ENCODE measurements around a stretch of chr11.

DNA sequence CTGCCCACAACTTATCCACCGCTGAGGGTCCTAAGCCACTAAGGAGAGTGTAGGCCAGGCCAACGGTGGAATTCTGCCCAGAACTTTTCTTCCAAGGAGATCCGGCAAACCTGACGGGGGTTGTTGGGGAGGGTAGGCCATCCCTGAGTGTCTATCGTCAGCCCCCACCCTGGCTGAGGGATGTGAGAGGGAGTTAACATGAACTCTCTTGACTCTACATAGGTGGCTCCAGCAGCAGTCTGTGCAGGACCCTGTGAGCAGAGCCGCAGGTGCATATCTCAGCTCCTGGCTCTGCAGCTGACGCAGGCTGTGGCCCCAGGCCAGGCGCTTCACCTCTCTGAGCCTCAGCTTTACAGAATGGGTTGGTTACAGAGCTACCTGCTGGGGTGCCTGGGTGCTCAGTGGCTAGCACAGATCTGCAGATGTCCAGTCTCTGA lies 16.1 kb upstream of the LRP5 start:
- RAMPAGE, long total RNA = no peak
- RRBS = no CpG with 5 or more reads among the region's 8 CpGs

GRCh38 chr11:68315503-68316012 lies 3.2 kb downstream of the LRP5 start:
- RAMPAGE, long total RNA = no peak
- RRBS = no CpG with 5 or more reads among the region's 11 CpGs

- RAMPAGE, long total RNA = no peak
- RRBS = no CpG with 5 or more reads among the region's 3 CpGs
Measured at GRCh38 chr11:68338014-68338273, 25.6 kb downstream of the LRP5 start.

DNA sequence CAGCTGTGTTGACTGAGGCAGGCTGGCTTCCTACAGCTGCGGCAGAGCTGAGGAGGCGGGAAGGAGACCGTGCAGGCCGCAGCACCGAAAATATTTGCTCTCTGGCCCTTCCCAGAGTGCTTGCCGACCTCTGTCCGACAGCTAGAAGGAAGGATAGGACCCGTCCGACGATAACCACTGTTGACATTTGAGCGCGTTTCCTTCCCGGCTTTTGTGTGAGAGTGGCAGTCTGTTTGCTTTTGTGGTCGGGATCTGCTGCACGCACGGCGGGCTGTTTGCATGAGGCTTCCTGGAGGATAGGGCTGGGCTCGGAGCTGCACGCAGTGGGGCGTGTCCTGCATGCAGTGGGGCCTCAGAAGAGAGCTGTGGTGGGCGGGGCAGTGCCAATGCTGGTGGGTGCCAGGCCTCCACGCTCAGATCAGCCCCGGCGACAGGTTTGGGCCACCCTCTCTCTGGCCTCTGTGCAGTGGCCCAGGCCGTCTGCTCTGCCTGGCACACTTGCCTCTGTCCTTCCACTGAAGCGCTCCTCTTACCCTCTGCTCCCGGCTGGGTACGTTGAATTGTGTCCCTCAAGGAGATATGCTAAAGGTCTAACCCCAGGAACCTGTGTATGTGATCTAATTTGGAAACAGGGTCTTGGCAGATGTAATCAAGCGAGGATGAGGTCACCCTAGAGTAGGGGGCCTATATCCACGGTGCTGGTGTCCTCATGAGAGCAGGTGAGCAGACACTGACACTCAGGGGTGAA lies 68.1 kb downstream of the LRP5 start:
- RAMPAGE, long total RNA = no peak
- RRBS = 80% methylated on average over 2 of the region's 30 CpGs

- RAMPAGE, long total RNA = no peak
- RRBS = no CpG with 5 or more reads among the region's 9 CpGs
Measured at GRCh38 chr11:68467921-68468926, 7.7 kb downstream of the PPP6R3 start.

DNA sequence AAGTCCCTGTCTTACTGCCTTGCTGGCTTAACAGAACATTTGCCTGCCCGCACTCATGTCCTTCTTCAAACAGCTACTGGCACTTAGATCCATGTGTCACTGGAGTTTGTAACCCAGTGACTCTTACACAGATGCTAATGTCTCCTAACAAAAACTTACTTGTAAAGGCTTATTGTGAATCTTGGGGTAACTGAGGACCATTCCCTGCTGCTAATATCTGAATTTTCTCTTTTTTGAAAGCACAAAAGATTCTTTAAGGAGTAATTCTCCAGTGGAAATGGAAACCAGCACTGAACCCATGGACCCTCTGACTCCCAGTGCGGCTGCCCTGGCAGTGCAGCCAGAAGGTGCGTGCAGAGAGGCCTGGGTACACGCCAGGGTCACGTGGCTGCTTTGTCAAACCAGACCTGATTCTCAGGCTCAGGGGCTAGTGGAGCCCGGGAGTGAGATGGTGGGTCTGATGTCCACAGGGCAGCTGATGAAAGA lies 82.7 kb upstream of the GAL start:
- RAMPAGE, long total RNA = no peak
- RRBS = no CpG with 5 or more reads among the region's 6 CpGs

DNA sequence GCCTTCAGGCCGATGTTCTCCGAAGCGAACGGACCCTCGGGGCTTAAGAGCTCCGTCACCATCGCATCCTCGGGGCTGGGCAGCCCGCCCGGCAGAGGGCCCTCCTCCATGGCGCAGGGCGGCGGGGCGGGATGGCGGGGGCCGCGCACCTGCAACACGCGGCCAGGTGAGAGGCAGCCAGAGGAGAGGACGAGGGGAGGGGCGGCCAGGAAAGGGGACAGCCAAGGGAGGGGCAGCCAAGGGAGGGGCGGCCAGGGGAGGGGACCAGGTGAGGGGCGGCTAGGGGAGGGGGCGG lies 822 bp downstream of the TESMIN start:
- RAMPAGE, long total RNA = no peak
- RRBS = no CpG with 5 or more reads among the region's 24 CpGs

DNA sequence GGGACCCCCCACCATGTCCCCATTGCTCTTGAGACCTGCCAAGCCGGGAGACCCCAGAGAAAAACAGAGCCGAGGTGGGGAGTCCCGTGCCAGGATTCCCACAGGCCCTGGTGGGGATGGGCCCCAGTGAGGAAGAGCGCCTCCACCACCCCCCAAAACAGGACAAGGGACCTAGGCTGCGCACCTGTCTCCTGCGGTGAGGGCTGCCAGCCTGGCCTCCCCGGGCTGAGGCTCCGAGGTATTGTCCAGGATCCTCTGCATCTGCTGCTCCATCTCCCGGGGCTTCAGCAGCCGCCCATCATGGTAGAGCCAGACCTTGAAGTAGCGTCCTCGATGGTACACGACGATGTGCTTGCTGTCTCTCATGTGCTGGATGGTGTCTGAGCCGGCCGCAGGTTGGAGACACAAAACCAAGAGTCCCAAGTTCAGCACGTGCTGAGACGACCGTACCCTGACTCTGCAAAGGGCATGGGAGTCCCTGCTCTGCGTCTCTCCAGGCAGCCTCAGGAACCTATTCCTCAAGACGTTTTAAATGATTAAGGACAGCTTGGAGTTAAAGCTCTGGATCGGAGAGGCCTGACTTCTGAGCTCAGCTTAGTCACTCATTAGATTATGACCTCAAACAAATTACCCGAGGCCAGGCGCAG lies 33.4 kb upstream of the TESMIN start:
- RAMPAGE, long total RNA = no peak
- RRBS = 95% methylated on average over 4 of the region's 24 CpGs

DNA sequence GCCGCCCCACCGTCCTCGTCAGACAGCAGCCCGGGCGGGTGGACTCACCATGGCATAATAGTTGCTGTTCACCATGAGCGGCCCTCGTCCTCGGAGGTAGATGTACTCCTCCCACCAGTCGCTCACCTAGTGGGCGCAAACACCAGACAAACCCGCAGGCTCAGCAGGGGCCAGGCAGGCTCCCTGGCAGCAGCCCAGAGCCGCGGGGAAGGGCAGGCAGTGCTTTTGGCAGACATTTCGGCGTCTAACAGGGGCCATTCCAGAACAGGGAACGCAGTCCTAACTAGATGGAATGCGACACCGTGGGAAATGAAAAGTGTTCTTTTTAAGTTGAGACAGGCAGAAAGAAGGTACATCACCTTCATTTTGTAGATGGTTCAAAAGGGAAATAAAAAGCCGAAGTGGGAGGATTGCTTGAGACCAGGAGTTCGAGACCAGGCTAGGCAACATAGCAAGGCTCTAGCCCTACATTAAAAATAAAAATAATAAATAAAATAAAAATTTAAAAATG lies 44.9 kb downstream of the CPT1A start:
- RAMPAGE, long total RNA = no peak
- RRBS = no CpG with 5 or more reads among the region's 20 CpGs

DNA sequence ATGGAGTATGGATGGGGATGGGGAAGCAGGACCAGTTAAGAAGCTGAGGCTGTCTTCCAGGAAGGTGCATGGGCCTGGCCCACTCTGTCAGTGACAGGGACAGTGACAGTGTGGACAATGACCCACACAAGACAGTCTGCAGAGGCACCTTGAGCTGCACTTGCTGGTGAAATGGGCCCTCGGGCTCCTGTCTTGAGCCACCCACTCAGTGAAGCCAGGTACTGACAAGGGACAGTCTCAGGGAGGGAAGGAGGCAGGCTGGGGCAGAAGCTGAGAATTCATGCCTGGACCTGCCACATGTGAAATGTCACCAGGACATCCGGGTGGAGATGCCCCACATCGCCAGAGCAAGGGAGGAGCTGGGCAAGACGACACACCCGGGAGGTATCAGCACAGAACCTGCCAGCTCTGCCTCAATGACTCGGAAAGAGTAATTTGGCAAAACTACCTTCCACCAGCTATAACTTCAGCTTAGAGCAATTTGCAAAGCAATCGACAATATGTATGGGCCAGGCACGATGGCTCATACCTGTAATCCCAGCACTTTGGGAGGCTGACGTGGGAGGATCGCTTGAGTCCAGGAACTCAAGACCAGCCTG lies 23.5 kb downstream of the CPT1A start:
- RAMPAGE, long total RNA = no peak
- RRBS = 88% methylated on average over 2 of the region's 10 CpGs

DNA sequence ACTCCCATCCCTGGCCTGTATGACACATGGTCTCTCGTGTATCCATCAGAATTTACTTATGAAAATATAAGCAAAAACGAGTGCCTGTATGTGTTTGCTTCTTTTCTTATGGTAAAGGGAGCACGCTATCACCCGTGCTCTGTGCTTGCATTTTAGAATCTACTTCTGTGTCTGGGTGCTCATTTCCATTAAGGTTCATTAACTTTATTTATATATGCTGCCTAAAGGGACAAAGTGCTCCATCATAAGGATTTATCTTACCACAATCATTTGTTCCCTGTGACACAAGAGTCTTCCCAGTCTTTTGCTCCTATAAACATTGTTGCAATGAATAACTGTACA lies 15.6 kb upstream of the CPT1A start:
- RAMPAGE, long total RNA = no peak
- RRBS = no CpG with 5 or more reads among the region's 4 CpGs

GRCh38 chr11:68897869-68898817 lies 5.5 kb downstream of the MRPL21 start:
- RAMPAGE, long total RNA = no peak
- RRBS = no CpG with 5 or more reads among the region's 15 CpGs

GRCh38 chr11:68927175-68927549 lies 23.5 kb downstream of the IGHMBP2 start:
- RAMPAGE, long total RNA = no peak
- RRBS = no CpG with 5 or more reads among the region's 5 CpGs

DNA sequence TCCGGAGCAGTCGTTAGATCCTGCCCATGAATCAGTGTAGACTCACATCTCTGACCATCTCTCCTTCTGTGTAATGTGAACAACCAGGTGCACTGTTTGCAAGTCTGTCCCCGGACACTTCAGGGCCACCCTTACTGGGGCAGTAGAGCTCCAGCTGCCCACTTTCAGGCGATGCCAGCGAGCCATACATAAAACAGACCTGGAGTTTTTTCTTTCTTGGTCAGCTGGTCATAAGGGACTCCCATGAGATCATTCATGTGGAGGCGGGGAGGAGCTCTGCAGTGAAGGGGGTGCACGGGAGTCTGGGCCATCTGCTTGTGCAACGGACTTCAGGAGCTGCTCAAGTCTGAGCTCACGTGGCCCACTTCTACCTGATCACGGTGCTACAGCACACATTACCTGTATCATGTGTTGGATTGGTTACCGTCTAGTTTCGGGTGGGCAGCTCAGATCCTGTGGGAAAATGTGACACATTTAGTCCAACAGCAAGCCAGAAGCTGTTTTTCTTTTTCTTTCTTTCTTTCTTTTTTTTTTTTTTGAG lies 9.2 kb upstream of the MRGPRF start:
- RAMPAGE, long total RNA = no peak
- RRBS = 80% methylated on average over 3 of the region's 12 CpGs

DNA sequence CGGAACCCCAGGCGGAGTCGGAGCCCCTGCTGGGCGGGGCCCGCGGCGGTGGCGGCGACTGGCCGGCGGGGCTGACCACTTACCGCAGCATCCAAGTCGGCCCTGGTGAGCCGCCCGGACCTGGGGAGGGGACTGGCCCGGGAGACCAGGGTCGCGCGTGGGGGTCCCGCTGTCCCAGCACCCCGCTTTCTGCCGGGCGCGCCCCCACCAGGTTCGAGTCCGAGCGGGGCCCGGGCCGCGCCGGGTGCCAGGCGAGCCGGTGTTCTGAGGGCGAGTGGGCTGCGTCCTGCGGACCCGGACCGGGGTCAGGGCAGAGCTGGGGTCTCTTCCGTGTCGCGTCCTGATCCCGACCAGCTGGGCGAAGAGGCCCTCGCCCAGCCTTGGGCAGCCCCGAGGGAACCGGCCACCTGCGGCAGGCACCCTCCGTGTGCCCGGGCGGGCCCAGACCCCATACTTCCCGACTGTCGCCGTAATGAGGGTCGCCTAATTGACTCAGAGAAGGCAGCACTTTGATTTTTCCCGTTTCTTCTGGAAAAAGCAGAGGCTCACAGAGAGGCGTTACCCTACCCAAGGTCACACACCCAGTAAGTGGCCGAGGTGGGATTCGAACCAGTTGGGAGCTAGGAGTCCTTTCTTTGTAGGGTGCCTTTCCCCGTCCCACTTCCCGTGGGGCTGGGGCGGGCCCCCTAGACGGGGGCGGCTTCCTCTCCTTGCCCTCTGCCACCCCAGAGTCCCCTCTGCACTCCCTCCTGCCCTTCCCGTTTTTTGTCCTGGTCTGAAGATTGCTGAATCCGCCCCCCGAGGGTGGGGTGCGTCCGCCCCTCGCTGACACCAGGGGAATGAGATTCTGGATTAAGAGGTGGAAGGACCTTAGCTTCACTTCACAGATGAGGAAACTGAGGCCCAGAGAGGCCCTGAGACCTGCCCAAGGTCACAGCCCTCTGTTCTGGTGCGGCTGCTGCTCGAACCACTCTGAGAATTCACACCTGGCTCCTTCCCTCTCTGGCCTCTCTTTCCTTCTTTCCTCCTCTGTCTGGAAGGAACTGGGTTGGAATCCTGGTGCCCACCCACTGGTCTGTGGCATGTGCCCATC lies 616 bp downstream of the TPCN2 start:
- RAMPAGE, long total RNA = no peak
- RRBS = 3% methylated on average over 29 of the region's 71 CpGs

DNA sequence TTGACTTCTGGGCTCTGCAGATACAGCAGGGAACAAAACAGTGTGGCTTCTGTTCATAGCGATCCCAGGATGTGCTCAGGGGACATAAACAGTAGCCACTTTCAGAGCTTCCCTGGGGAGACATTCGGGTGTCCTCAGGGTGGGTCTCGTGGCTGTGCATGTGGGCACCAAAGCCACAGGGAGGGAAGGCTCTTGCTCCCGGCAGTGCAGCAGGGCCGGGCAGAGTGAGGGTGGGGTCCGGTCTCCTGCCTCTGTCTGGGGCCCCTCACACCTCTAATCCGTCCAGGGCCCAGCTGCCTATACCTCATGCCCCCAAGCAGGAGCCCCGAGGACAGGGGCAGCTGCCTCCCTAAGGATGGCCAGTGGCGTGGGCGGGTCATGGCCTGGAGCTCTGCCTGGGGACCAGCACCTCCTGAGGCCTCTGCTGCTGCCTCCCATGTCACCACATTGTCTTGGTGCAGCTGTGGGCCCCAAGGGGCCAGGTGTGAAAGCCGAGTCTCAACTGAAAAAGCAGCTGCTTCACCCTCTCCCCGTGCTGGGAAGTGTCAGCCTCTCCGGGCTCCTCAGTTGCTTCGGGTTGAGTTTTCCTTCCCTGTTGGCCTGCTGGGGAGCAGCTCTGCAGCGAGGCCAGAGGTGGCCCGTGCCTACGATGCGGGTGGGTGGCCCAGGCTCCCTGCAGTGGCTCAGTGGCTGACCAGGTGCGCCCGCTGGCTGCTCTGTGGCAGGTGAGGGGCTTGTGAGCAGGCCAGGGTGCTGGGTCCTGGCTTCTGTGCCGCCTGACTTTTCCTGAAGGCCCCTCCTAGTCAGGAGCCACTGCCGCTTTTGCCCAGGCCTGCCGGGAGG lies 3.9 kb downstream of the TPCN2 start:
- RAMPAGE, long total RNA = no peak
- RRBS = 68% methylated on average over 1 of the region's 23 CpGs

- RAMPAGE, long total RNA = no peak
- RRBS = 49% methylated on average over 5 of the region's 34 CpGs
Measured at GRCh38 chr11:69251701-69252687, 42.0 kb upstream of the MYEOV start.

- RAMPAGE, long total RNA = no peak
- RRBS = no CpG with 5 or more reads among the region's 10 CpGs
Measured at GRCh38 chr11:69450495-69450855, 156.5 kb downstream of the MYEOV start.

GRCh38 chr11:69483406-69483765 lies 157.6 kb upstream of the CCND1 start:
- RAMPAGE, long total RNA = no peak
- RRBS = no CpG with 5 or more reads among the region's 6 CpGs

DNA sequence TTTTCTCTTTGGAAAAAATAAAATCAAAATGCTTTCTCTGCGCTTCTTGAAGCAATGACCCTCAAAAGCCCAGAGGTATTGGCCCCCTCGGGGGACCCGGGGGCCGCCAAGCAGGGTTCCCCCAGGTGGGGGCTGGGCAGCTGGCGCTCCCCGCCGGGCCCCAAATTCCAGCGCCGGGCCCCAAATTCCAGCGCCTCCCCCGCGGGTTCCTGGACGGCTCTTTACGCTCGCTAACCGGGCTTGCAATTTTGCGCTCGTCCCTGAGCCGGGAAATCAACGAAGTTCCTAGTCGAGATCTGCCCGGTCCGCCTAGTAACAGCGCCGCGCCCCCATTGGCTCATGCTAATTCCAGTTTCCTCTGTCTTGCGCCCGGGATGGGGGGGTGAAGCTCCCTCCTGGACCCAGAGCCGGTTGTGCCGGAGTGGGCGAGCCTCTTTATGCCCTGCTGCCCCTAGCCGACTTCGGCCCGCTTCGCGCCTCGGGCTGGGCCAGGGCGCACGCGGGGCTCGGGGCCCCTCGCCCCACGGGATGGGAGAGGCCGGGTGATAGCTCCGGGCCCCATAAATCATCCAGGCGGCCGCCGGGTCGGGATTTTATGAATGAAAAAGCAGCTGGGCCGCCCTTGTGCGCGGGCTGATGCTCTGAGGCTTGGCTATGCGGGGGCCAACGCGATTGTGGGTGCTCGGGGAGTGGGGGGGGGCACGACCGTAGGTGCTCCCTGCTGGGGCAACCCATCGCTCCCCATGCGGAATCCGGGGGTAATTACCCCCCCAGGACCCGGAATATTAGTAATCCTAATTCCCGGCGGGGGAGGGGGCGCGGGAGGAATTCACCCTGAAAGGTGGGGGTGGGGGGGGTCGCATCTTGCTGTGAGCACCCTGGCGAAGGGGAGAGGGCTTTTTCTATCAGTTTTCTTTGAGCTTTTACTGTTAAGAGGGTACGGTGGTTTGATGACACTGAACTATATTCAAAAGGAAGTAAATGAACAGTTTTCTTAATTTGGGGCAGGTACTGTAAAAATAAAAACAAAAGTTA lies 1.8 kb upstream of the CCND1 start:
- RAMPAGE, long total RNA = no peak
- RRBS = 2% methylated on average over 25 of the region's 69 CpGs

Measured in cardiac muscle cell (in vitro differentiated cells and primary cell).